ReNcell CX (cell line): ENCODE measurements around the genes TLK2, TANC2, ACE and LIMD2.

DNA sequence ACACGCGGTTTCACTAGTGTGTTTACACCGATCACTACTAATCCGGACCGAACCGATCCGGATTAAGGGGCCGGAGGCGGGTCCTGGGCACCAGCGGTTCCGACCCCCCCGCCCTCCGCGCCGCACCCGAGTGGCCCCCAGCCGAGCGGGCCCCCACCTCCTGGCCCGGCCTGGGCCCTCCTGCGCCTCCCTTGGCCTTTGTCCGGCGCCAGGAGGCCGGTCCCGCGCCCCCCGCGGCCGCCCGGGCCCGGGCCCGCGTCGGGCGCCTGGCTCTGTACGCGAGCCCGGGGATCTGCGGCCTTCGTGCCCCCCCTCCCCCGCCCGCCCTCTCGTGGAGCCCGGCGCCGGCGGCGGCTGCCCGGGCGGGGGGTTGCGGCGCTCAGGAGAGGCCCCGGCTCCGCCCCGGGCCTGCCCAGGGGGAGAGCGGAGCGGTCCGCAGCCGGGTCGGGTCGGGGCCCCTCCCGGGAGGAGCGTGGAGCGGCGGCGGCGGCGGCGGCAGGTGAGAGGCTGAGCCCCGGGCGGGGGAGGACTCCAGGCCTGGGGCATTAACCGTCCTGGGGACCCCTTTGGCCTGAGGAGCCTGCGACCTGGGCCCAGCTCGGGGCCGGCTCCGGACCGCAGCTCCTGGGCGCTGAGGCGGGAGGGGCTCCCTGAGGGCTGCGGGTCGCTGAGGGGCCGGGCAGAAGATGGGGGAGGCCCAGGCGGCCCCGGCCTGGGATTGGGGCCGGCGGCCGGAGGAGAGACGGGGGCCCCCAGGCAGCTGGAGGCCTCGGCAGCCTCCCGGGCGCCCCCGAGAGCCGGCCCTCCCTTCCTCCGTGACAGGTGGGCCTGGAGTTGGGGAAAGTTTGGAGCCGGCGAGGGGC is at the start of gene TLK2:
Gene TLK2 (plus strand): TSS at position 34 of the 863 bp plus-strand sequence.
- PRO-cap: bidirectional peak, plus-strand start at position 53 of the sequence, minus-strand start outside the sequence; bidirectional peak, plus-strand start at position 706 of the sequence, minus-strand start at position 617 of the sequence

DNA sequence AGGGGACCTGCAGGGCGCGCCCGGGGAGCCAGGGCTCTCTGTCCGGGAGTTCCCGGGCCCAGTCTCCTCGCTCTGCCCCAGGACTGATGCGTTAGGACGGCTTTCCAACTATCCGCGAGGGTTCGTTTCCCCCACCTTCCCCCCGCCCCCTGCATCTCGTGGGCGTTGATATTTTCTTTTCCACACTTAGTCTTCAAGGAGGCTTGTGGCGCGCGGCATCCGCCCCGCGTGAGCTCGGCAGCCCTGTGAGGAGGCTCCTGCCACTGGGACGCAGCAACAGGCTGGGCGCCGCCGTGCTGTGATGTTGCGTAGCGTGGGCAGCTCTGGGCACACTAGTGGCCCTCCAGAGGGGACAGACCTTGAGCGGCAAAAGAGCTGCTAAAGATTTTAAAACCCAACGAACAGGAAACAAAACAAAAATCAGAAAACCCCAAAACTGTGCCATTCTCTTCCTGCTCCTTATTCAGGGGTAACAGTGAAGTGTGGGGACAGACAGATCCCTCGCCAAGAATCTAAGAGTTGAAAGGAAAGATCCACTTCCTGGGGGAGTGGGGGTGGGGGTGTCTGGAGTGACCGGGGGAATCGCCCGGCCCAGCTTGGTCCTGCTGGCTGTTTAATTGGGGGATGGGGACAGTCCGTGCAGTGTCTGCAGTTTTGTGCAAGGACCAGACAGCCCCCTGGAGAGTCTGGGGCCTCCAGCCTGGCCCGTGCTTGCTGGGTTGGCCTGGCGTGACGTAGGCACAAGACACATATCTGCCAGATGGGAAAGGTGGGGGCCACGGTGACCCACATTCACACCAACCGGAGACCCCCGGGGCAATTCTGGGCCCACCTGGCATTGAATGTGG is 1.0 kb downstream of the MRC2 start:
- PRO-cap: bidirectional peak, plus-strand start at position 195 of the sequence, minus-strand start at position 79 of the sequence; bidirectional peak, plus-strand start at position 519 of the sequence, minus-strand start at position 241 of the sequence

DNA sequence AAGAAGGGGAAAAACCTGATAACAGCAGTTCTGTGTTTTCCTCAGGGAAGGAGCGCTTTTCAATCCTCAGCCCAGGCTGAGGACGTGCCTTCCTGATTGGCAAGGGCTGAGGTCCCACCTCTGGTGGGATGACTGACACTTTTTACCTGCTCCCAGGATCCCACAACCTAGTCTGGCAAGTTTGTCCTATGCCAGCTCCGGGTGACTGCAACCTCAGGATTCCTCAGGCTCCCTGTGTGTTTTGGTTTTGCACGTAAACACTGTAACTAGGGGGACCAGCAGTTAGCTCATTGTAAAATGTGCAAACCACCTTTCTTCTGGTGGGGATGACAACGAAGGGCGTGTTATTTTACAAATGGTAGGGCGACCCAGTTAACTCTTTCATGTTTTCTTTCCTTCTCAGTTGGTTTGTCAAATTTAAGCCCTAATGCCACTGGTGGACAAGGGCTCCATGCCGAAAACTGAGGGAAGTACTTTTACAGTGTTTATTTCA is 7.5 kb downstream of the MARCHF10 start:
- PRO-cap: no peak

DNA sequence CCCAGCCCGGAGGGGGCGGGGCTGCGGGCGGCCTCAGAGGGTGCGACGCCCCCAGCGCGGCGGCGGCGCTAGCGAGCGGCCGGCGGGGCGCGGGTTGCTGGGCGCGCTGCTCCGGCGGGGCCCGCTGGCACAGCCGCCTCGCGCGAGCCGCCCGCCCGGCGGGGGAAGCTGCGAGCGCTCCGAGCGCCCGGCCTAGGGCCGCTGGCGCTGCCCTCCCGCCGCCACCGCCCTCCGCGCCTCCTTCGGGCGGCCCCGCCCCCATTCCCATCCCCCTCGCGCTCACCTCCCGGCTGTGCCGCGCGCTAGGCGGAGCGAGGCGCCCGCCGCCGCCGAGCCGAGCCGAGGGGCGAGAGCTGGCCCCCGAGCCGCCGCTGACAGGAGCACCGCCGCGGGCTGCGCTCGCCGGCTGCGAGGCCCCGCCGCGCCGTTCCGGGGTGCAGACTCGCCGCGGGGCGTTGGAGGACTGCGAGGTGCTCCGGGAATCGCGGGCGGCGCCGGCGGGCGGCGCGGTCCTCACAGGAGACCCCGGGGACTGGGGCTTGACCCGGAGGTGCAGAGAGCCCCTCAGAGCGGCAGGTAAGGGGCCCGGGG is at the start of gene TANC2:
Gene TANC2 (plus strand): TSS at position 62 of the 591 bp plus-strand sequence.
- PRO-cap: bidirectional peak, plus-strand start at position 42 of the sequence, minus-strand start outside the sequence; bidirectional peak, plus-strand start at position 317 of the sequence, minus-strand start at position 187 of the sequence

DNA sequence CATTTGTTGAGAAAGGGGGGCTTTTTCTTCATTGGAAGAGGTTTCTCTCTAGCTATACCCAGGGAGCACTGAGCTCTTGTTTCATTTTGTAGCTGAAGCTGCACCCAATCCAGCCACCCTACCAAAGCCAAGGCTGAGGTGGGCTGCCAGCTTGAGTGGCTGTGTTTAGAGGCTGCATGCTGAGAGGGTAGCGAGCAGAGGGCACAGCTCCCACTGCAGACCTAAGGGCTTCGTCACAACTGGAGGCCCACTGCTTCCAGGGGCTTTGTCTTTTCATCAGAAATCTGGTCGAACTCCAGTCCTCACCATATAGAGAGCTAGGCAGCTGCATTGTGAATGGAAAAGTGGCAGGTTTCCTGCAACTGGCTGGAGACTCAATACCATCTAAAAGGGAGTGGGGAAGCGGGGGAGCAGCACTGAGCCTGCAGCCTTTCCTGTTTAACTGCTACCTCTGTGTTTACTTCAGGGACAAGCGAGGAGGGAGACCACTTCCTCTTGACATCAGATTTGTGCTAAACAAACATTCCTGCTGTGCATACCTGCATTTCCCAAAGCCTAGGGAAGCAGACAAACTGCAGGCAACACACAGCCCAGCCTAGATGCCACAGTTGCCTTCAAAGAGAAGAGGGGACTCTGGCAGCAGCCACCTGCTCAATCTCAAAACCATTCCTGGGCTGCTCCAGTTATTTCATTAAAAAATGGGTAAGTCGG is 17.9 kb downstream of the CYB561 start:
- PRO-cap: no peak

GRCh38 chr17:63440271-63441086 is 5.6 kb downstream of the CYB561 start:
- PRO-cap: no peak

GRCh38 chr17:63476753-63477911 is at the start of gene ACE:
Gene ACE (plus strand): TSS chr17:63477061.
- PRO-cap: no peak

- PRO-cap: no peak
These were observed 909 bp downstream of the MAP3K3 start for GRCh38 chr17:63622979-63623673.

GRCh38 chr17:63632443-63632809 is 10.2 kb downstream of the MAP3K3 start:
- PRO-cap: no peak

- PRO-cap: no peak
These were observed 27.6 kb downstream of the LIMD2 start for GRCh38 chr17:63672296-63672806.

- PRO-cap: no peak
These were observed 2.2 kb downstream of the LIMD2 start for GRCh38 chr17:63697395-63698479.

DNA sequence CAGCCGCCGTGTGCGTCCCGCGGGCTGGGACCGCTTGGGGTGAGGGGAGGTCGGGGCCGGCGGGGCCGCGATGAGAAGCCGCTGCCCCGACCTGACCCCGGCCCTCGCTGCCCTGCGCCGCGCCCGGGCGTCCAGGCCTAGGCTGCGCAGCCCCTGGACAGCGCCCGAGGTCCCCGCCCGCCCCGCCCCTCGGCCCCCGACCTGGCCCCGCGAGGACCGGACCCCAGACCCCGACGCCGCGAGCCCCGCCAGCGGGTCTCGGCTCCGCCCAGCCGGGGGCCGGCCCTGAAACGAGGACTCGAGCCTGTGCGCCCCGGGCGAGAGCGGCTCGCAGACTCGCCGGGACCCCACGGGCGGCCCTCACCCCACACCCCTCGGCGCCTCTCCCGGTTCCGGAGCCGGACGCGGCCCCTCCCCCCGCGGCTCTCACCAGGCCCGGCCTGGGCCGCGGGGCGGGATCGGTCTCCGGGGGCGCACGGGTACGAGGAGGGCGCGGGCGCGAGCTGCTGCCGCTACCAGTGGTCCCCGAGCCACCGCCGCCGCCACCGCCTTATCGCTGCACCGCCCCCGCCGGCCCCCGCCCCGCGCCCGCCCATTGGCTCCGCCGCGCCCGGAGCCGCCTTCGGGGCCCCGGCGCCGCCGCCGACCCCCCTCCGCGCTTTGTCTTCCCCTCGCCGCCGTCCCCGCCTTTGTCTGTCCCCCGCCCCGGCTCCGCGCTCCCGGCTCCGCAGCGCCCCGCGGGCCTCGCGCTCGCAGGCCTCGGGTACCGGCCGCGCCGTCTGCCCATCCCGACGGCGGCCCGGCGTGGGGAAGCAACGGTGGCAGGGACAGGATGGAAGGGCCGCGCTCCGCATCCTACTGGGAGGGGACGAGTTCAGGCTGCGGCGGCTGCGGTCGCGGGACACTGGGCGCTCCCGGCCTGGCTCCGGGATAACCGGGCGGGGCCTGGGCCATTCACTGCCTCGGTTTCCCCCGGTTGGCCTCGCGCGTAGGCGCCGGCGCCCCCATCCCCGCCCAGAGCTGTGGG is at the start of gene LIMD2:
Gene LIMD2 (minus strand): TSS at position 524 of the 1,027 bp plus-strand sequence.
- PRO-cap: bidirectional peak, plus-strand start at position 303 of the sequence, minus-strand start at position 103 of the sequence; bidirectional peak, plus-strand start at position 464 of the sequence, minus-strand start at position 529 of the sequence; bidirectional peak, plus-strand start at position 736 of the sequence, minus-strand start at position 723 of the sequence

GRCh38 chr17:63751831-63752149 is 10.2 kb upstream of the STRADA start:
- PRO-cap: no peak

DNA sequence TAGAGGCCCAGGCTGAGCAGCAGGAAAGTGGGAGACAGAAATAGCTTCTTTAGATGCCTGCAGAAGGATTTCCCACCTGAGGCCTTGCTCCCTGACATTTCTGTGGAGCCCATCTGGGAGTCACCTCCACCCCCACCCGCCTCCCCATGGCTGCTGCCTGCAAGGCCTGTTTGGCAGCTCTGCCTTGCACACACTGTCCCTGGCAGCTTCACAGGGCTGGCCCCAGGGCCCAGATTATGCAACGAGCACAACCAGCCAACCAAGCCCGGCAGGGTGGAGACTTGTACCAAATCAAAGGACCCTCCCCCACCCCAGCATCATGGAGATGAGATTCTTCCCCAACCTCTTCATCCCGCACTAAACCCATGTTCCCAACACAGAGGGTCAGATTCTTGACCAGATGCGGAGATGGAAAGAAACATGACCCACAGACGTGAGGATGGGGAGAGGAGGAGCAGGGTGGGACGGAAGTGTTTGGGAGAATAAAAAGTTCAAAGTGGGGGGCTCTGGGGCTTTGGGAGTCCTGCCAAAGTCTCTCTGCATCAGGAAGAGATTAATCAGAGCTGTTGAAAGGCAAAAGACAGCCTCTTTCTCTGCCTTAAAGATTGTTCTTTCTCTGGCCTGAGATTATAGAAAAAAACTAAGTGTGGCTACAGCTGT is 3.8 kb downstream of the SMARCD2 start:
- PRO-cap: unidirectional peak, minus-strand start at position 175 of the sequence

GRCh38 chr17:63839194-63839843 is 3.2 kb downstream of the SMARCD2 start:
- PRO-cap: no peak

DNA sequence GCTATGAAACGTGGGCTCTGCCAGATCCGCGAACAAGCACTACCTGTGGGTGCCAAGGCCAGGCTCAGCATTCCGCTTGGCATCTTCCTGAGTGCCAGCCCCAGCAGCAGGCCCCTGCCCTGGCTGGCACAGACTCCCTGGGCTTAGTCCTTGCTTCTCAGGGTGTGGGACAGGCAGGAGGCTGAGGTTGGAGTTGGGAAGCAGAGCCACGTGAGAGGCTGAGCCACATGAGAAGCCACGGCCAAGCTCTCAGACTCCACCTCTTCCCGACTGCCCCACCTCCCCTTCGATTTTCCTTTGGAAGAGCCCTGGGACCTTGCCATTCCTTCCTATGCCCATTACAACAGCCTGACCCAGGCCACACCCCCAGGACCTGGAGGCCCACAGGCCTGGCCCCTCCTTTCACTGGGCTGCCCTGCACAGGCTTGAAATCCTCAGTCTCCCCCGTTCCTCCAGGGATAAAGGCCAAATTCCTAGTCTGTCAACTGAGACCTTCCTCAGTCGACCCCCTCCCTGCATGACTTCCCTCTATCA is 1.7 kb downstream of the CD79B start:
- PRO-cap: no peak

- PRO-cap: no peak
These were observed 8.4 kb downstream of the PRR29 start for GRCh38 chr17:64006379-64007179.

DNA sequence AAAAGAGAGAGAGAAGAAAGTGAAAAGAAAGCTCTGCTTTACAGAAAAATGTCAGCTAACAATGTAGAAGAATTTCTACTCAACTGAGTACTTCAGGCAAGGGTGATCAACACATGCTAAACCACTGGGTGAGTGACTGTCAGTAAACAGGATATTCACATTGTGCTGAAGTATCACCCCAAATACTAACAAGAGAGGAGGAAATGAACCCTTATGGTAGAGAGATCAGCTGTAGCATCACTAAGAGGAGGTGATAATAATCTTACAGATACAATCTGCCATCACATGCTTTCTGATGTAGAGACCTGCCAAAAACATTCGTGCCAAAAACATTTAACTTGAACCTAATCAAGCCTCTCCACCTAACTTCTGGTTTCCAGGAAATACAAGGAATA is 30.7 kb upstream of the ICAM2 start:
- PRO-cap: no peak

GRCh38 chr17:64091996-64092651 is 37.8 kb downstream of the ERN1 start:
- PRO-cap: no peak

DNA sequence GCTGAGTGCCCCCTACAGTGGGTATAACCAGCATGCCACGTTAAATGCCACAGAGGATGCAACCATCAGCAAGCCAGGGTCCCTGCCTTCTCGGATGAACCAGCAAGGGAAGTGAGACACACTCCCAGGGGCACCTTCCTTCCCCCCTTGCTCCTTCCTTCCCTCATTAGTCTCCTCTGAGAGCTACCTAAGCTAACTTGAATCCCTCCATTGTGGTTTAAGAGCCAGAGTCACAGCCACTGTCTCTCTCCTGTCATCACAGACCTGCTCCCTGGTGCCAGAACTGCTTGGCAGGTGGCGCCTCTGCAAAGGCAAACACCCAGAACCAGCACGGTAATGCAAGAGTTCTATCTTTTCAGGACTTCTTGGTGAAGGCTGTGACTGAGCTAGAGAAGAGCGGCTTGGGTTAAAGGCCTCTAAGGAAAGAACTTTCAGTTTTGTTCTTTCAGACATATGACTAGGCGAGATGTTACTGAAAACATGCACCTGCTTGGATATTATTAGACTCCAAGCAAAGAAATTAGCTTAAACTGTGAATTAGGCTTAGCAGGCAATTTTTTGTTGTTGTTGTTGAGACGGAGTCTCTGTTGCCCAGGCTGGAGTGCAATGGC is 8.9 kb downstream of the ERN1 start:
- PRO-cap: no peak